ENCODE results near the genes AICDA and KLRG1.

- PRO-cap, 2 experiments: no peak in any of the 2 experiments
These were observed 3.5 kb downstream of the SLC2A3 start for GRCh38 chr12:7932534-7932930.

DNA sequence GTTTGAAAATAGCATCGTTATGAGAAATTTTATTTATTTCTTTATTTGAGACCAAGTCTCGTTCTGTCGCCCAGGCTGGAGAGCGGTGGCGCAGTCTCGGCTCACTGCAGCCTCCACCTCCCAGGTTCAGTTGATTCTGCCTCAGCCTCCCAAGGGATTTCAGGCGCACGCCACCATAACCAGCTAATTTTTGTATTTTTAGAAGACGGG is 7.2 kb downstream of the NECAP1 start:
- PRO-cap, 2 experiments: no peak in any of the 2 experiments

DNA sequence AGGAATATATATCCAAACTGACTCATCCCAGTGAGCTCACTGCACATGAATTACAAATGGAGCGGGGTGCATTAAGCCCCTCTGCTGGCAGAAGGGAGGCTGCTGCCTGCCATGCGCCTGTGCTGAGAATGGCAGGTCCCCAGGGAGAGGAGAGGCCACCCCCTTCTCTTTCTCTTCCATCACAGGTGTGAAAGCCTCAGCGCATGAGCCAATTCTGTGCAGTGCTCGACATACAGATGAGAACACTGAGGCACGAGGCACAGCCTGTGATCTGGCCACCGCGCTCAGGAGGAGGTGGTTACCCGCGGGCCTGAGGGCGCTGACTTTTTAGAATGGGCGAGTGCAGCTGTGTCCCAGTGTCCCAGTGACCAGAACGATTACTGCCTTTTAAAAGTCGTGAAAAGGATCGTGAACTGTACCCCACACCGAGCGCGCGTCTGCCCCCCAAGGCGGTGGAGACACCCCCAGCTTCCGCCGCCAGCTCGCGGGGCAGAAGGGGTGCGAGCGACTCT is 14.8 kb upstream of the FAM90A1 start:
- PRO-cap, 2 experiments: no peak in any of the 2 experiments

GRCh38 chr12:8320054-8320857 is 92.8 kb upstream of the FAM90A1 start:
- PRO-cap, 2 experiments: no peak in any of the 2 experiments

GRCh38 chr12:8612597-8613072 is at the start of gene AICDA:
Gene AICDA (minus strand): TSS chr12:8612859.
- PRO-cap, 2 experiments: no peak in any of the 2 experiments

DNA sequence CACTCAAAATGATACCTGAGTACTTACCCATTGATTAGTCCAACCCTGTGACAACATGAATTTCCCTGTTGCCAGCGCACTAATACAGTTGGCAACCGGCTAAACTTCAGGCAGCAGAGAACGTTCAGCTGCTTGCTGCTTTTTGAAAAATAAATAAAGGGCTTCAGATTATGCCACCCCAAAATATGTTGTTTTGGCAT is 9.9 kb upstream of the PHC1 start:
- PRO-cap, 2 experiments: peak in 2 of 2 experiments; most common plus-strand start position 85 of the sequence (in 2)

GRCh38 chr12:8989282-8989928 is at the start of gene KLRG1:
Gene KLRG1 (plus strand): TSS chr12:8989546.
- PRO-cap, 2 experiments: no peak in any of the 2 experiments

DNA sequence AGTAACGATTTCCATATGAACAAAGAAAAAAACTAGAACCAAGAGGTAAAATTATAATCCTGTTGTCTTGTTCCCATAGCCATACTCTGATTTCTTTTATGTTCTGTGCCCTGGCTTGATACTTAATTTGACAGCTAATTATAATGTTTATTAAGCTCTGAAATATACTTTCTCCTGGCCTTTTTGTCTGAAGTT is 51.9 kb downstream of the A2M start:
- PRO-cap, 2 experiments: peak in 2 of 2 experiments; most common minus-strand start position 92 of the sequence (in 1)

- PRO-cap, 2 experiments: no peak in any of the 2 experiments
These were observed 37.7 kb downstream of the A2M start for GRCh38 chr12:9077888-9078498.

GRCh38 chr12:9108536-9109582 is 6.9 kb downstream of the A2M start:
- PRO-cap, 2 experiments: no peak in any of the 2 experiments

DNA sequence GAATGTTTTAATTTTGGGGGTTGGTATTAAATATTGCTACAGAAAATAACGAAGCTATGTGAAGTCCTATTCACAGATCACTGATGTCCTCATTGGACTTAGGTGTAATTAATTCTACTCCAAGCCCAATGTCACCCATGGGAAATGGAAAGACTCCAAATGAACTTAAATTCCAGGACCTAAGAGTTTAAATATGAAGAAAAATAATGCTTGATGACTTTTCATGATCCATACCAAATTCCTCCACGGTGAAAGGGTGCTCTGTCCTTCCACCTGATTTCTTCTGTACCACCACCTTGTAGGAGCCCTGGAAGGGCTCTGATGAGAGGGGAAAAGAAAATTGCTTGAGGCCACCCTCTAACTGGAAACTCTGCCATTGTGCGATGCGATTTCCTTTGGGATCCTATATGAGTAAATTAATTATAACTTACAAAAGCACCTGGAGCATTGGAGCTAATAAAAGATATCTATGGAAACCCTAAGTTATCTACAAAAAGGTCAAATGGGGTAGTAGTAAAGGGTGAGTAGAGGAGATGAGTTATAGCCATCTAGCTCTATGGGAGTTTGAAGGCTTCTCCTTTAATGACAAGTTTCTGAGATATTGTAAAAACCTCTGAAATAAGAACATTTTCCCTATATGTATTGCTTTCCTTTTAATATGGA is 6.0 kb downstream of the A2M start:
- PRO-cap, 2 experiments: no peak in any of the 2 experiments

DNA sequence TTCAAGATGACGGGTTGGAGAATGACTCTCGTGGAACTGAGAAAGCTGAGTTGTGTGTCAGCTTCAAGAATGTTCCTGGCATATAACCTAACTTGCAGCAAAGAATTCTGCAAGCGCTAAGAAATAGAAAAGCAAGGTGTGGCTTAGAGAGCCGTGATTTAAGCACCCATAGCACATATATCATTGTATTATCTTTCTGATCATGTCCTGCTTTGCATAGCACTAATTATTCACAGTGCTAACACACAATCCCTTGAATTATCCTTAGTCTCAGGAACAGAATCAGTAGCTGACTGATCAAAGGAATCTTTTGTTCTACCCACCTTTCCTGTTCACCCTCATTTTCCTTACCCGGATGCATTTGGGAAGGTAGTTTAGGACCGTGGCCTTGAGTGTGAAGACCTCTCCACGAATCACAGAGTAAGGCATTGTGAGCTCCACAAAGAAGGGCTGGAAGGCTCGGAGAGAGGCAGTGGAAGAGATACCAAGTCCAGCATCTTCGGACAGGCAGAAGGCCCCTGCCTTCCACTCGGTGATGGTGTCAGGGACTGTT is 43.3 kb downstream of the PZP start:
- PRO-cap, 2 experiments: no peak in any of the 2 experiments

- PRO-cap, 2 experiments: peak in 2 of 2 experiments; most common plus-strand start chr12:9241005 (in 1); most common minus-strand start chr12:9240966 (in 2)
These were observed 32.5 kb upstream of the PZP start for GRCh38 chr12:9240781-9241088.

GRCh38 chr12:9449611-9450124 is 158.0 kb downstream of the KLRB1 start:
- PRO-cap, 2 experiments: no peak in any of the 2 experiments

- PRO-cap, 2 experiments: no peak in any of the 2 experiments
These were observed 28.9 kb downstream of the CD69 start for GRCh38 chr12:9731862-9732177.

- PRO-cap, 2 experiments: no peak in any of the 2 experiments
These were observed 21.6 kb downstream of the CD69 start for GRCh38 chr12:9738923-9739694.

DNA sequence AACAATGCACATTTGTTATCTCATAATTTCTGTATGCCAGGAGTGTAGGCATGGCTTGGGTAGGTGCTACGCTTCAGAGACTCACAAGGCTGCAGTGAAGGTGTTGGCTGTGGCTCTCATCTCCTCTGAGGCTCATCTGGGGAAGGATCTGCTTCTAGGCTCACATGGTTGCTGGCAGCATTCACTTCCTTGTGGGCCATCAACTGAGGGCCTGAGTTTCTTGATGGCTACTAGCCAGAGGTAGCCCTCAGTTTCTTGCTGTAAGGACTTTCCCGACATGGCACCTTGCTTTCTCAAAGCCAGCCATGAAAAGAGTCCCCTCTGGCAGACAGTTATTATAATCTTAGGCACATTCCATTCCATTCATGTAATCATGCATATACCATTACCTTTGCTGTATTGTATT is 20.3 kb downstream of the CD69 start:
- PRO-cap, 2 experiments: no peak in any of the 2 experiments

DNA sequence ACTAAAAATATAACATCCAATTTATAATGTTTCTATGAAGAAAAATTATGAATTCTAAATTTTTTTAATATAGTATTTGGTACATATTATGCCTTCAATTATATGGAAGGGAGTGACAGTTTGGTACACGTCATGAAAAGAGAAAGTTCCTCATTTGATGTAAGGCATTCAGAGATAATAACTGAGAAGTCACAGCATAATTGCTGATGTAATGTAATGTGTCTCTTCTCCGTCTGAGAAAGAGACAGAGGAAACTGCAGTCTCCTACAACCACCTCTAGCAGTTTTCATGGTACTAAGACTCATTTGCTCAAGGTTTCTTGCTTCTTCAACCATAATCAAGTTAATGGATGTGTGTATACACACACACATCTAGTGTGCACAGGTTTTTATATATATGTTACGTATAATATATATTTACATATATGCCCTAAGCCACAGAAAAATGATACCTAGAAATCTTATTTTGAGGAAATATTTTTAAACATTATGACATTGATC is 2.4 kb upstream of the CD69 start:
- PRO-cap, 2 experiments: no peak in any of the 2 experiments

DNA sequence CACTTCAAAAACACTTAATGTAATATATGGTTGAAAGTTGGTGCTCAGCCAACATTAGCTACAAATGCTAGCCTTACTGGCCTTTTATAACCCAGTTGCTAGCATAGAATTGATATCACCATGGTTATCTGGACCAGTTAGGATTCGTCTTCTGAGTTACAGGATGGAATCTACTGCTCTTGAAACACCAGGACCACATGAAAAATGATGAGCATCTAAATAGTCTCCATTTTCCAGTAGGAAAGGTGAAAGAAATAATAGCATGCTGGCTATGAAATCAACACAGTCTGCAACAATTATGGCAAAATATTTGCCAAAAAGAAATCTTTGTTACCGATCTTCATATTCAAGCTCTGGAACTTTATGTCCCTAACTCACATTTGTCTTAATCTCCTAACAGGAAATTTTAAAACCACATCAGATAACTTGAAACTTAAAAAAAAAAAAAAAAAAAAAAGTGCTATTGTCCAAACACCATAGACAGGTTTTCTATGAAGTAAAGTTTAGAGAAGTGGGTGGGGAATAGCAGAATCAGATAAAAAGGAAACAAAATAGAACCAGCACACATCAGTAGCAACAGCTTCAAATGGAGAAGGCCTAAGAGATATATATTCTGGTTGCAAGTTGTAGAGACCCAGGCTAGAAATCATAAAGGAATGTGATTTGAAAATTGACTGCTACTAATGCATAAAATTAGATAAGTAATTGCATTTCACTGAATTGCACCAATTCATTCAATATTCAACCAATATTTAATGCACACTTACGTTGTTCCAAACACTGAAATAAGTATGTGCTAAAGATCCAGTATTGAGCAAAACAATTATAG is 12.8 kb upstream of the CD69 start:
- PRO-cap, 2 experiments: no peak in any of the 2 experiments

GRCh38 chr12:9776552-9777123 is 15.9 kb upstream of the CD69 start:
- PRO-cap, 2 experiments: no peak in any of the 2 experiments

Data from right ventricle myocardium (tissue), 1 donor.